SJSA1 (cell line): ENCODE results near the genes CCDC61, IGFL4, GNG8 and ARHGAP35.

- RAMPAGE, long total RNA, result no peak
Observed at GRCh38 chr19:45994428-45995828, at the start of gene CCDC61. Gene CCDC61, plus strand, starts transcription at chr19:45995467.

- RAMPAGE, long total RNA, result no peak
Observed at GRCh38 chr19:46000921-46001233, 5.6 kb downstream of the CCDC61 start.

DNA sequence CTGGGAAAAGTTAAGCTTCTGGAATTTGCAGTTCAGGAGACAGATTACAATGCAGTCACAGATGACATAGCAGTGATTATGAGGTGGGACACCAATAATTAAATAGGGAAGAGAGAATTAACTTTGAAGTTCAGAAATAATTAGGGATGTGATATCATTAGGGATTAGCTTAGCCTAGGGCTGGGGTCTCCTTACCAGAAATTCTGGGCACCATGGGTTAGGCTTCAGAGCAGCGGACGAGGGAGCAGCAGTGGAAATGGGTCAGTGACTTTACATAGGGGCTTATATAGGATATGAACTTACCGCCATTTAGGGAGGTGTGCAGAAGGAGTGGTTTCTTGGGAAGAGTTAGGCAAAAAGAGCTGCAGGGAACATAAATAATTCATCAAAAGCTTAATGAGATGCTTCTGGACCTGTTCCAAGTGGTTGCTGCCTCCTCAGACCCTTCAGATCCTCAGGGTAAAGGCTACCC is at the start of gene IGFL4:
Gene IGFL4 (minus strand): TSS at position 254 of the 472 bp plus-strand sequence.
- RAMPAGE, long total RNA, result no peak

- RAMPAGE, long total RNA, result no peak
Observed at GRCh38 chr19:46201283-46201974, 28.1 kb upstream of the IGFL1 start.

DNA sequence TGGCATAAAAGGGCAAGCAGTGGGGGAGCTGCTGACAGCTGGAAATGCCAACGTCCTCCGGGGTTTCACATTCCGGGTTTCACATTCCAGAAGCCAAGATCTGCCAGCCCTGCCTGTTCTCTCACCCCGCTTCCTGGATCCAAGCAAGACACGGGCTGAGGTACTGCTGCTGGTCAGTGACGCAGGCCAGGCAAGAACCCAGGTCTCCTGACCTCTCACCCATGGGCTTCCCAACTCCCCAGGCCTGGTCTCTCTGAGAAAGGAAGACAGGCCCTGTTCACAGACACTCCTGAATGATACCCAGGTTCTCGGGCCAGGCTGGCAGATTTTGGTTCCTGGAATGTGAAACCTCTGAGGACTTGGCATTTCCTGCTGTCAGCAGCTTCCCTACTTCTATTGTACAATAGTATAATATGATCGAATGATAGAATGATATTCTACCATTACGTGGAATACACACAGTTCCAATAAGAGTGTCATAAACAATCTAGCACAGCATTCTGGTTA is 18.0 kb upstream of the IGFL1 start:
- RAMPAGE, long total RNA, result no peak

DNA sequence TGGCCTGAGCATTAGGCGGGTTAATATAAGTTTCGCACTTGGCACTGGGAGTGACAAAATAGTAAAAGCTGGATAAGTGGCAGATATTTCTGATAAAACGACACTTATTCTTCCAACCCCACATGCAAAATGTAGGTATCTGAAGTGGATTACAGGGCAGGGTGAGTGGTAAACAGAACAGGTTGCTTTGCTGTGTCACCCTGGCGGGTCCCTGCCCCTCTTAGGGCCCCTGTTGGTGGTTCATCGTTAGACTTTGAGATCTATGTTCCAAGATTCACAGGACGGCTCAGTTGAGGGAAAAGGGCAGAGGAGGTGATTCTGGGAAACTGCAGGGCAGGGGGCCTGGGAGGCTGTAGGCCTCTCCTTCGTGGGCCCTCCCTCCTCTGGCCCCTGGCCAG is 6.3 kb downstream of the HIF3A start:
- RAMPAGE, long total RNA, result no peak

GRCh38 chr19:46404461-46404935 is 8.9 kb downstream of the CCDC8 start:
- RAMPAGE, long total RNA, result no peak

GRCh38 chr19:46415766-46416966 is 2.8 kb upstream of the CCDC8 start:
- RAMPAGE, long total RNA, result no peak

DNA sequence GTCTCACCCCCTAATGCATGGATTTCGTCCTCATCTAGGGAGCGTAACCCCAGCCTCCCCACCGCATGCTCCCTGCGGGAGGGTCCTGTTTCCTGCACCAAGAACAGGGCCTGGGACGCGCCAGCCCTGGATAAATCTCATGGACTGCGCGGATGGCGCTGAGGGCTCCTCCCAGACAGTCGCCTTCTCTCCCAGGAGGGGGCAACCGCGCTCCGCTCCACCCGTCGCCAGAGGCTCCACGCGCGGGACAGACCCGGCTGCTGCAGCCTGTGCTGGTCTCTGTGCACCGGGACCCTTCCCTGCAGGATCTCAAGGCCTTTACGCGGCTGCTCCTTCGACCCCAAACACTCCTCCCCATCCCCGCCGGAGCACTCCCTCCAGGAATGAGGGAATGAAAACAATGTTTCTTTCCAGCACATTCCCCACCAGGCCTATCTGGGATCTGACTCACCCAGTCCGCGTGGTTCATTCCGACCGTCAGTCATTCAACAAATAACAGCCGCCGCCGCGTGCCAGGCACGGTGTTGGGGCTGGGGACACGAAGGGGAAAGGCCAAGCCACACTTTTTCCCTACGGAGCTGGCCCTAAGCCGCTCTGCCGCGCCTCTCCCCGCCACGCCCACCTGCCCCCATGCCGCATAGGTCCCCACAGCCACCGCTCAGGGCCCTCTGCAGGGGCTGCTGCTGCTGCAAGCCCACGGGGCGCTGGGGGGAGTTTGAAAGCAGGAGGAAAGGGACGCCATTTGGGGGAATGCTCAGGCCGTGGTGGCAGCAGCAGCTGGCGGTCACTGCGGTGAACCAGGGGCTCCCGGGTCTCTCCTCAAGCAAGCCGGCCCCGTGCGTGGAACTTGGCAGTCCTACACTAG is 6.0 kb downstream of the PNMA8B start:
- RAMPAGE, long total RNA, result no peak

GRCh38 chr19:46603262-46603928 is 2.3 kb downstream of the CALM3 start:
- RAMPAGE, long total RNA, result no peak

GRCh38 chr19:46635846-46636901 is at the start of gene GNG8:
Gene GNG8, minus strand, starts transcription at chr19:46636202.
- RAMPAGE, long total RNA, result no peak

- RAMPAGE, long total RNA, result no peak
Observed at GRCh38 chr19:46654590-46655241, 6.3 kb downstream of the DACT3 start.

DNA sequence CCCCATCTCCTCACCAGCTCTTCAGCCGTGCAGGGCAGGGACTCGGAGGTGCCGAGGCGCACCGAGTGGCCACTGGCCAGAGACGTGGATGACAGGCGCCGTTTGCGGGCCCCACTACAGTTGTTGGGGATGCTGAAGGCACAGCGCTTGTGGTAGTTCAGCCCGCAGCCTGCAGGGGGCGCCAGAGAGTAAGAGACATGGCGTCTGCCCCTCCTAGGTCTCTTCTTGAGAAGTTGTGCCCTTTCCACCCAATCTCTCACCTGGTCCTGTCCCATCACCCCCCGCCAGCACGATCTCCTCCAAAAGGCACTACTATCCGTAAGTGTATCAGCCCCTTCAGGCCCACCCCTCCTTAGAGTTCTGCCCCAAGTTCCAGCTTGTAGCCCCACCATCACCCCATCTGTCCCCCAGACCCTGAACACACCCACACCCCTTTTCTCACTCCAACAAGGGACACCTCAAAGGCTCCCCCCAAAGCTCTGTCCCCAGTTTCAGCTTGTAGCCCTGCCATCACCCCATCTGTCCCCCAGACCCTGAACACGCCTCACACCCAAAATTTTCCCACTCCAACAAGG is 12.3 kb downstream of the PRKD2 start:
- RAMPAGE, long total RNA, result no peak

DNA sequence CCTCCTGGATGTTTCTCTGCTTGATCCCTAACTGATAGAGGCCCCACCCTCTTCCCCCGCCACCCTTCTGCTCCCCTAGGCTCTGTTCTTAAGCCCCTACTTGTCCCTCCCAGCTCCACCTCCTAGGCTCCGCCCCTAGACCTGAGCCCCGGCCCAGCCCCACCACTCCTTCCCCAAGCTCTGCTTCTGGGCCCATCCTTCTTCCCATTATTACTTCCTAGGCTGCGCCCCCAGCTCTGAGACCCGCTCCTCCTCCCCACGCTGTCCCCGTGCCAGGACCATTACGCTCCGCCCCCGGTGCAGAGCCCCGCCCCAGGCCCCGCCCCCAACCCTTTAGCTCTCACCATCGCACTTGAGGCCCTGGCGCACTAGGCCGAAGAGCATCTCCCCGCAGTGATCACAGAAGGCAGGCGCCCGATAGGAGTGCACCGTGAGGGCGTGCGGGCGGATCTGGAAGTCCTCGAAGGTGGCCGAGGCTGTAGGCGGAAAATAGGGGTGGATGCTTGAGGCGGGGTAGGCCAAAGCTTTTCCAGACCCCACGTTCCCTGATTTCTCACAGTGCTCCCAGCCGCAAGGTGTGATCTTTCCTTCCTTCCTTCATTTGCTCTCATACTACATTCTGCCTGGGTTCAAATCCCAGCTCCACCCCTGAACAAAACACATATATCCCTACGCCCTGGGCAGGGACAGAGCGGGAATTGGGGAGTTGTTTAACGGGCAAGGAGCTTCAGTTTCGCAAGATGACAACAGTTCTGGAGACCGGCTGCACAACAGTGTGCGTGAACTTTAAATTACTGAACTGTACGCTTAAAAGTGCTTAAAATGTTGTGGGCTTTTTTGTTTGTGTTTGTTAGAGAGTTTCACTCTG is 6.1 kb downstream of the PRKD2 start:
- RAMPAGE, long total RNA, result no peak

GRCh38 chr19:46722653-46723917 is 6.2 kb upstream of the PRKD2 start:
- RAMPAGE, long total RNA, result no peak

DNA sequence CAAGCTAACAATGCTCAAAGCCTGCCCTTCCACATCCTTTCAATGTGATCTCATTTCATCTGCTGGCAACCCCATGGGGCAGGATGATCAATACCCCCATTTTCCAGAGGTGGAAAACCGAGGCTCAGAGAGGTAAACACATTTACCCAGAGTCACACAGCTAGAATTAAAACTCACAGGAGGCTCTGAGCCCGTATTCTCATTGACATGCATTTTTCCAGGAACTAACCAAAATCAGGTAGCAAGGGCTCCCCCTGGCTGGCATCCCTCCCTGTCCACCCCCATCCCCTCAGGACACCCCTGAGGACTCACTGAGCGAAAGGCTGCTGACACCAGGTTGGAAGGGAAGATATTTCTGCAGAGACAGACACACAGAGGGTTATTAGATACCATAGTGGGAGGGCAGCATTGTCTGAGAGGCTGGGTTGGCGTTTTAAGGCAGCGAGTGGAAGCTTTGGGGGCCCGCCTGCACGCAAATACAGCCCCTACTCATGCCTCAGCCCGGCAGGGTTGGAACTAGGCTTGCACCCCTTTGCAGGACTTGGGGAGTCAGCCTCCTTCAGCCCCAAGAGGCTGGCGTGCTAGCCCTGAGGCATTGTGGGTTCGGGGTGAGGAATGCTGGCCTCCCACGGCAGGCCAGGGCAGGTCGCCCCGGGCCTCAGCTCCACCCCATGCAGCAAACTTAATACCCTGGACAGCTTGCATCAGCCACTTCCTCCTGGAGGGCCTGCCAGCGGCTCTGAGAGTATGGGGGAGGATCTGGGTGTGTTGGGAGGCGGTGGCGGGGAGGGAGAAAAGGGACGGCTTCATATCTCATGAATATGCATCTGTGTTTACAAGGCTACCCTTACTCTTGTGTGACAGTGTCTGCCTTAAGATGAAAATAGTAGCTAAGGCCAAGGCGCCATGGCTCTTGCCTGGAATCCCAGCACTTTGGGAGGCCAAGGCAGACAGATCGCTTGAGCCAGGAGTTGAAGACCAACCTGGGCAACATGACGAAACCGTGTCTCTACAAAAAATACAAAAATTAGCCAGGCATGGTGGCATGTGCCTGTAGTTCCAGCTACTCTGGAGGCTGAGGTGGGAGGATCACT is 3.8 kb downstream of the SLC1A5 start:
- RAMPAGE, long total RNA, result no peak

GRCh38 chr19:46785299-46785877 is 3.0 kb downstream of the SLC1A5 start:
- RAMPAGE, long total RNA, result no peak

DNA sequence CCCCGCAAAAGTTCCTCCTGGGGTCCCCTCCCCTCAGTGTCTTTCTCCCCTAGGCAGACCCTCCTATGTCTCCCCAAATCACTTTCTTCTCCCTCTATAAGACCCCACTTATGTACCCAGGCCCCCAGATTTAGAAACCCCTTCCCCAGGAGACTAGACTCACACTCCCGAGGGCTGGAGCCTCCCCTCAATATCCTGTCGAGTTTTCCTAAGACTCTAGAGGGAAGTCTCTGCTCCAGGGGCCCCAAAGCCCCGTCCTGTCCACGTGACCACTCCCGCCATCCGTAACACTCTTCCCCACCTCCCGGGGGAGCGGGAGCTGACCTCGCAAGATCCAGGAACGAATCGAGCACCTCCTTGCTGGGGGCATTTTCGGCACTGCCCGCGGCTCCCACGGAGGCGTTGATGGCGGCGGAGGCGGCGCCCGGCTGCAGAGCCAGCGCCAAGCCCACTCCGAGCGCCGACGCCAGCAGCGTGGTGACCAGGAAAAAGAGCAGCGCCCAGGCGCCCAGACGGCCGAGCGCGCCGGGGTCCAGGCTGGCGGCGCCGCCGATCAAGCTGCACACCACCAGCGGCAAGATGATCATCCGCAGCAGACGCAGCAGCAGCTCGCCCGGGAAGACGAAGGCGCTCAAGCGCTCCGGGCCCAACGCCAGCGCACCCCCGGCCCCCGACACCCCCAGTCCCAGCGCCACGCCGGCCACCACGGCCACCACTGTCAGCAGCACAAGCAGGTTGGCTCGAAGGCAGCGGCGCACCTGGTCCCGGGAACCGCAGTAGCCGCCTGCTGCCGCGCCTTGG is 1.1 kb downstream of the SLC1A5 start:
- RAMPAGE, long total RNA, result no peak

- RAMPAGE, long total RNA, result no peak
Observed at GRCh38 chr19:46851206-46851402, 458 bp upstream of the AP2S1 start.

DNA sequence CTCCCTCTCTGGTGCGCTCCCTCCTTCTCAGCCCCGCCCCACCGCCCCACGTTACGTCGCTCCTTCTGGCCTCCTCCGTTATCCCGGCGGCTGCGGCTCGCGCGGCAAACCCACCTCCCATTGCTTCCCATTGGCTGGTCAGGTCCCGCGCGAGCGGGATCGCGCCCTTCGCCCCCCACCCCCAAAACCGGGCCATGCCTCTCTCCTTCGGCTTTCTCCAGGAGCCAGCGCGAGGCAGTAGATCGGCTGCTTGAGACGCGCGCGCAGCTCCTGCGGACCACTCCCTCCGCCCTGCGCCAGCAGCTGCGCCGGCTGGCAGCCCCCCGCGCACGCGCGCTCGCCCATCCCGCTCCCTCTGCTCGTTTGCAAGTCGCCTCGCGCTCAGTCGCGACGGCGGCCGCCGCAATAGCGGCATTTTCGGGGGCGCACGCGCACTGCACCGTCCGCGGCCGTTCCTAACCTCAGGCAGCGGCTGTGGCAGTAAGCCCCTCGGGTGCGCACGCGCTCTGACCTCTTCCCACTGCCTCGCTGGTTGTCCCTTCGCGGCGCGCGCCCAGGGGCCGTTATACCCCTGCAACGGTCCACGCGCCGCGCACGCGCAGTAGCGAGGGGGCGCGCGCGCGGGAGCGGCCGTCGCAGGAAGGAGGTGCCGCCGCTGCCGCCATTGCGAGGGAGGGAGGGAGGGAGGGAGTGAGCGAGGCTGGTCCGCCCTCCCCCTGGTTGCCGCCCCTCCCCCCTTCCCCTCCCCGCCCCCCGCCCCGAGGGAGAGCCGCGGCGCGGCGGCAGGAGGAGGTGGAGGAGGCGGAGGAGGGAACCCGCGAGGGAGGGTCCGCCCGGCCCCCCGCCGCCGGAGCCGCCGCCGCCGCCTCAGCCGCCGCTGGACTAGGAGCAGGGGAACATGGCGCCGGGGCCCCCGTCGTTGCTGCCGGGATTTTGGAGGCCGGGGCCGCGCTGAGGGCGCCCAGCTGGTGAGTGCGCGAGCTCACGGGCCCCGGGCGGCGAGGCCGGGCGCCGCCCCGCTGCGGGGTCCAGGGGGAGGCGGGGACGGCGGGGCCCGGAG is at the start of gene ARHGAP35:
Gene ARHGAP35 (plus strand): TSS at position 756 of the 1,060 bp plus-strand sequence.
- RAMPAGE, long total RNA, result no peak